GM23338 (cell line): ENCODE data around the genes LANCL2 and SEPTIN14.

DNA sequence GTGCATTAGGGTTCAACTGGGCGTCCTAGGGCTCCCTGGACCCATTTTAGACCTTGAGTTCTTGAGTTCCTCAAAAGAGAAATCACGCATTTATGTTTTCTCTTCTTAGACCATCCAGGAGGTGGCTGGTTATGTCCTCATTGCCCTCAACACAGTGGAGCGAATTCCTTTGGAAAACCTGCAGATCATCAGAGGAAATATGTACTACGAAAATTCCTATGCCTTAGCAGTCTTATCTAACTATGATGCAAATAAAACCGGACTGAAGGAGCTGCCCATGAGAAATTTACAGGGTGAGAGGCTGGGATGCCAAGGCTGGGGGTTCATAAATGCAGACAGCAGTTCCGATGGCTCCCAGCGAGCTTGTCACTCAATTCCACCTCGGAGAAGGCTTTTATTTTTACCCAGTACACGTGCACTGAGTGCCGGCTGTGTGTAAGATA is 124.4 kb downstream of the EGFR start:
- PRO-cap: no peak
- RAMPAGE, long total RNA: no peak

GRCh38 chr7:55254608-55255368 is 110.3 kb upstream of the LANCL2 start:
- PRO-cap: bidirectional peak, plus-strand start at chr7:55255045, minus-strand start at chr7:55254879
- RAMPAGE, long total RNA: no peak

DNA sequence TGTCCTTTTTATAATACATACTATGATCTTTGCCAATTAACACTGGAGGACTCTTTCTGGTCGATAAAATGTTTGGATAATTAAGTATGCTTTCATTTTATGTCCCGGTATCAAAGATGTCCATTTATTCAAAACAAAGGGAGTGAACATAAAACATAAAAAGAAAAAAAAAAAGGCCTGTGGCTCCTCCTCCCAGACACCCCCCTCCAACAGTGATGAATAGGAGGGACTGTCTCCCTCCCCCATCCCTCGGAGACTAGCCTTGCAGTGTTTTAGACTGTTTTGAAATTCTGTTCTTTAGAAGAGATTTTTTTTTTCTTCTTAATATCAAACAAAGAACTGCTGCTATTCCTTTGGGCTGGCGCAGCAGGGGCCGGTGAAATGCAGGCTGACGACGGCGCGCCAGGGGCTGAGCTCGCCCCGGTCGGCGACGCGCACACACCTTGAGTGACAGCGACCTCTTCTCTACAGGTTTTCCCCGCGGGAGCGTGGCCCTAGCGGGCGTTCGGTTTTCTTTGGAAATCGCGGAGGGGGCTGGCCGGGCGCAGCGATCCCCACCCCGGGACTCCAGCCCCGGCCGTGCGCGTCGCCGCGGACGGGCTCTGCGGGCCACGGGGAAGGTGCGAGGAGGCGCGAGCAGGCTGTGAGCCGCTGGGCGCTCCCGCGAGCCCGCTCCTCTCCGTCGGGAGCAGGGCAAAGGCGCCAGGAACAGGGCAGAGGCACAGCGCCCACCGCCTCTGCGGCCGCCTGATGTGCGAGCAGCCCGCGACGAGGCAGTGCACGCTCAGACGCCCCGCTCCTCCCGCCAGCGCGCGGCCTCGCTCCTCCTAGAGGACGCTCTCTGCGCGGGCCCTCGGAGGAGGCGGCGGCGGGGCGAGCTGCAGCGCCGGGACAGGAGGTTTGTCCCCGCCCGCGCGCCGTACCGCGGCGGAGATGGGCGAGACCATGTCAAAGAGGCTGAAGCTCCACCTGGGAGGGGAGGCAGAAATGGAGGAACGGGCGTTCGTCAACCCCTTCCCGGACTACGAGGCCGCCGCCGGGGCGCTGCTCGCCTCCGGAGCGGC is at the start of gene LANCL2:
LANCL2 (plus strand) TSS at position 245 of the 1,064 bp plus-strand sequence.
- PRO-cap: bidirectional peak, plus-strand start outside the sequence, minus-strand start at position 895 of the sequence
- RAMPAGE, long total RNA: no peak

DNA sequence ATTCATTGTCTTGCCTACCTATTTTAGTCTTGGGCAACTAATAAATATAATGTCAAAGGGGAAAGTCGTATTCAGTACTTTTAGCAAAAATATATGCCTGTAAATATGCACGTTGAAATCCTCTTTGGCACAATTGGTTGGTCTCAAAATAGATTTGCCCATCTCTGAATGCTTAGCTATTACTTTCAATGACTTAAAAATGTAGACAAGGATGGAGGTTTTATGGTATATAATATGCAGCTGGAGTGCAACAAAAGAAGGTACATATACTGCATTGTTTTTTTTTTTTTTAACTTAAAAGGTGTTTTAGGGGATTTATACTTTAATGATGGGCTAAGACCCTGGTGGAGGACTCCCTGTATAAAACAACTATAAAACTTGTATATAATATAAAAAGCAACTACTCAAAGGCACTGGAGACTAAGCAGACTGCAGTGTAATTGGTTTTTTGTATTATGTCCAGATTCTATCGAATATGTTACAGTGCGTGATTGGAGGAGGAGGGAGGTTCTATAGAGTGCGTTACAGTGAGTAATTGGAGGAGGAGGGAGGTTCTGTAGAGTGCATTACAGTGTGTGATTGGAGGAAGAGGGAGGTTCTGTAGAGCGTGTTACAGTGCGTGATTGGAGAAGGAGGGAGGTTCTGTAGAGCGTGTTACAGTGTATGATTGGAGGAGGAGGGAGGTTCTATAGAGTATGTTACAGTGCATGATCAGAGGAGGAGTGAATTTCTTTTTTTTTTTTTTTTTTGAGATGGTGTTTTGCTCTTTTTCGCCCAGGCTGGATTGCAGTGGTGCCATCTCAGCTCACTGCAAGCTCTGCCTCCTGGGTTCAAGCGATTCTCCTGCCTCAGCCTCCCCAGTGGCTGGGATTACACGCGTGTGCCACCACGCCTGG is 15.2 kb downstream of the LANCL2 start:
- PRO-cap: no peak
- RAMPAGE, long total RNA: no peak

GRCh38 chr7:55427792-55428683 is 62.9 kb downstream of the LANCL2 start:
- PRO-cap: no peak
- RAMPAGE, long total RNA: no peak

DNA sequence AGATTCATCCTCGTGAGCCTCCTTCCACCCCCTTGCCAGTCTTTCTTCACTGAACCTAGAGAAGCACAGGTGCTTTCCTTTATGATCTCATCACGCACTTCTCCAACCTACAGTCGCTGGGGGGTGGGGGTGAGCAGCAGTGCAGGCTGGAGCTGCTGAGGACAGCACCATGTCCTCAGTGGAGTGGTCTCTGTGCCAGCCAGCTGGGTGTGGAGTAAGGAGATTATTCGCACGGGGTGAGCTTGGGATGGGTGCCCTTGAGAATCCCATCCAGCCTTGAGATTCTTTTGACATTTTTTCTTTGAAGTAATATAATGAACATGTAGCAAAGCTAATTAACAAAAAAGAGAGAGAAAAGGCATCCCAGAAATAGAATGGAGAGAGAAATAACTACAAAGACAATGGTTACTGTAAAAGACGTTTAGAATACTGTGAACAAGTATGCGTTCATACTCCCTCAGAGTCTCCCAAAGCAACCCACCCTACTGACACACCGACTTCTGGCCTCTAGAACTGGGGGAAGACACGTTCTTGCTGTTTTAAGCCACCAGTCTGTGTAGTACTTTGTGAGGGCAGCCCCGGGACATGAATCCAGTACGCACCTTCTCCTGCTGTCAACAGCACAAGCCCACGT is 87.9 kb downstream of the VOPP1 start:
- PRO-cap: no peak
- RAMPAGE, long total RNA: no peak

DNA sequence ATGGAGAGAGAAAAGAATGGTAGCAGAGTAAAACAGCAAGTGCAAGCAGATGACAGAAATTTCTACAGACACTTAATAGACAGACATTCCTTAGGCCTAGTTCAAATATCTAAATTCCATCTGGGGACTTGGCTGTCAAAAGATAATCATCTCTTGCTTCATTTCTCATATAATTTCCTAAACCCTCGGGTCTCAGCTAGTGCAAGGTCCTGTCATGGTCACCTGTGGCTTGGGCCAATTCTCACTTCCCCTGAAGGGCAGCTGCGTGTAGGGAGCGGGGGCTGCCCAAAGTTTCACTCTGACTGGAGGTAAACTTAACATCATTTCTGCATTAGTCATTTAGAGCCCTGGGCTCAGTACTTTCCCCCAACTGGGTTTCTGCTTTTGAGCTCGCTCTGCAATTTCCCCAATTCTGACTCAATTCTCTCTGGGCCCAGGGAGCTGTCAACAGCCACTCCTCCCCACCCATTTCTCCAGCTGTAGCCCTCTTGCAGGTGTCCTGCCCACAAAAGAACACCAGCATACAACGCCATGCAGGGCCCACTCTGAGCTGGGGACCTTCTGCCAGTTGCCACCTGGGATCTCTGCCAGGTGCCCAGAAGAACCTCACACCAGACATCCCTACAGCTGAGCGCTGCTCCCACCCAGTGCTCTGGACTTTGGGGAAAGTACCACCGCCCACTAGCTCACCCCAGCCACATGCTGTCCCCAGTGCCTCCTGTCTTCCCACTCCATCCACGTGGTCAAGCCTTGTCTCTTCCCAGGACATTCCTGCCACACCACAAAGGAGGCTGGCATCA is 38.0 kb downstream of the VOPP1 start:
- PRO-cap: no peak
- RAMPAGE, long total RNA: no peak

GRCh38 chr7:55551177-55551719 is 21.1 kb downstream of the VOPP1 start:
- PRO-cap: no peak
- RAMPAGE, long total RNA: no peak

DNA sequence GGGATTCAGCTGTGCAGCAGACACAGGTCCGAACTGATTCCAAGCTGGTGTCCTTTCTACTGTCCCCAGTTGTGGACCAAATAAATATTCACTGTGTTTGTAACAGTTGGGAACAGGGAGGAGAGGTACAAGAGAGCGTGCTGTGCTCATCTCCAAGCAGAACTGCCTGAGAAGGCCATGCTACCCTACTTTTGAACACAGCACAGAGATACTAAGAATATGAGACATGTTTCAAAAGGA is at the start of gene SEPTIN14:
SEPTIN14 (minus strand) TSS at position 58 of the 240 bp plus-strand sequence.
- PRO-cap: no peak
- RAMPAGE, long total RNA: no peak

DNA sequence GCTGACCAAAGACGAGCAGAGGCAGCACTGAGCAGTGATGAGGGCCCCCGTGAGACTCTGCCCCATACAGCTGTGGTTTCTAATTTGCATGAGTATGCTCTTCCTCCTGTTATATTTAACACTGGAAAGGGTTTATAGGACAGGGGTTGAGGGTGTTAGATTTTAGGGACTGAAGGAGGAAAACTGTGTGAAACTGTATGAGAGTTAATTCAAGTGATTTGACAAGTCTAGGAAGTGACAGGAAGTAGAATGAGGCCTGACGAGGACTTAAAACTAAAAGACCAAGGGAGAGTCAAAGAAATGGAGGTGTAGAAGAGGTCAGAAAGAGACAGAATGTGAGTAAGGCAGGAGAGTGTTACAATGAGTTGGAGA is 23.5 kb upstream of the MRPS17 start:
- PRO-cap: unidirectional peak, plus-strand start at position 295 of the sequence
- RAMPAGE, long total RNA: no peak

- PRO-cap: no peak
- RAMPAGE, long total RNA: no peak
These were observed 48.3 kb upstream of the NUPR2 start for GRCh38 chr7:56164546-56164864.

DNA sequence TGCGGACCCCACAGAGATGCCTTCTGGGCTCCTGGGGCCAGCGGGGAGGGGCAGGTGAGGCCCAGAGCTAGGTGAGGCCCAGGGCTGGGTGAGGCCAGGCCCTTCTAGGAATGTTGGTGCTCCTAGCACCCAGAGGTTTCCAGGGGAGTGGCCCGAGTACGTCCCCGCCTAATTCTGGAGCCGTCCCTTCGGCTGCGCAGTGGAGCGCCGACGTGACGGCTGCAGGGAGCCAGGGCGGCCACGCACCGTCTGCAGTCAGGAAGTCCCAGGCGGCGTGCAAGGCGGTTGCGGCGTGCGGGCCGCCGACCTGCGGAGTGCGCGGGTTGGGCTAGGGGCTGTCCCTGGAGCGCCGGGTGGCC is 58.3 kb upstream of the NUPR2 start:
- PRO-cap: no peak
- RAMPAGE, long total RNA: no peak

DNA sequence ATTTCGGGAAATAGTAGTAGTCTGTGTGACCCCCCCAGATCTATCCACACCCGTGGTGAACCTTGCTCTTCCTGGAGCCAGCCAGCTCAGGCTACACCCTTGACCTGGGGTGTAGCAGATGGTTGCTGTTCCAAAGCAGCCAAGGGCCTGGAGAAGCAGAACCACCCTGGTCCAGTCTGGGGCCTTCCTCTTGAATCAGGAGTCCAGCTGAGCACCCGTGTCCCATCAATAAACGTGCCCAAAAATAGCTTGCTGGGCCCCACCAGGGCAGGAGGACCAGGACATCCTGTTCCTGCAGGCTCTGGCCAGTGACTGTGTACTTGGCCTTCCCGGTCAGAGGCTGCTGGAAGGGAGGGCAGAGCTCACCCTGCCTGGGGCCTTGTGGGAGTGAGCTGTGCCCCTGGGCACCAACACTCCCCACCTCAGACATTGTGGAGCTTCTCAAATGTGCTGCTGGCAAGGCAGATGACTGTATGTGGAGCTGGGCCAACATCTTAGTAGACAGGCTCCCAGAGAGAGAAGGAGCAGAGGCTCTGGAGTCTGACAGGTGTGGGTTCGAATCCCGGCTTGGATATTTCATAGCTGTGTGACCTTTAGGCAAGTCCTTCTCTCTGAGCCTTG is 101.1 kb upstream of the ZNF716 start:
- PRO-cap: no peak
- RAMPAGE, long total RNA: no peak

- PRO-cap: no peak
- RAMPAGE, long total RNA: no peak
These were observed 46.1 kb upstream of the ZNF716 start for GRCh38 chr7:57403790-57404392.

DNA sequence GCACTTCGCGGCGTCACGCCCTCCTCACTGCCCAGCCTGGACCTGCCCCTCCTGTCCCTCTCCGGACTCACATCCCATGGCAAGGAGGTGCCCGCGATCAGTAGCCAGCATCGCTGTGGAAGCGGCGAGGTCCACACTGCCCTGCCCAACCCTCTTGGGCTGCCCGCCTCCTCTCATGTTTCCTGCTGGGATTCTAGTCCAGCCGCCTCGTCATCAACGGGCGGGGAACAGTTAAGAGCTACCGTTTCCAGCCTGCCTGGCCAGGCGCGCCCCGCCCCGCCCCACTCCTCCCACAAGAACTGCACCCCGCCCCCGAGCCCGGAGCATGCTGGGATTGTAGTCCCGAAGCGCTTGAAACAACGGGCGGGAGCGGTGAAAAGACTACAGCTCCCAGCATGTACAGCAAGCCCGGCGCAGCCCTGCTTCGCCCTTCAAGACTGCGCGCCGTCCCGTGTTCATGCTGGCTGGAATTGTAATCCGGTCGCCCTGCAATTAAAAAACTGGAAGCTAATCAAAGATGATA is 930.5 kb upstream of the ZNF722 start:
- PRO-cap: no peak
- RAMPAGE, long total RNA: no peak

DNA sequence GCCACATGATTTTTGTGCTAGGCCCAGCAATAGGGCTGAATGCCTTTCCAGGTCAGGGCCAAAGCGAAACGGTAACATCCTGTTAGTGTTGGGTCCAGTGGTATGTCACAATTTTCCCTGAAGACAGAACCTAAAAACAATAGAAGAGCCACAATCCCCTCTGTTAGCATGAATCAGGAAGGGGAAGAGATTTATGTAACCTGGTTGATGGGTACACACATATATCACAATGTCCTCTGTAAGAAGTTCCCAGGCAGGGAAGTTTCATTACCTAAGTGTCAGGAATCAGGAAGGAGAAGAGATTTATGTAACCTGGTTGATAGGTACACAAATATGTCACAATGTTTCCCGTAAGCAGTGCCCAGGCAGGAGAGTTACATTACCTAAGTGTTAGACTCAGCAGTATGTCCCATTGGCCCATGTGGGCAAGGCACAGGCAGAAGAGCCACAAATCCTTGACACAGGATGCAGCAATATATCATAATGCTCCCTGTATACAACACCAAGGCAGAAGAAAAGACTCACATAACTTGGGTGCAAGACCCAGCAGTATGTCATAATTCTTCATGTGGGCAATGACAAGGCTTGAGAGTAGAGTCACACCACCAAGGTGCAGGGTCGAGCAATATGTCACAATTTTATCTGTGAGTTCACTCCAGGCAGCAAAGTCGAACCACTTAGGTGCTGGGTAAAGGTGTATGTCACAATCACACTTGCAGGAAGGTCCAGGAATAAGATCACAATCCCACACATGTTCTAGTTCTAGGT is 27.9 kb upstream of the ZNF107 start:
- PRO-cap: no peak
- RAMPAGE, long total RNA: no peak

DNA sequence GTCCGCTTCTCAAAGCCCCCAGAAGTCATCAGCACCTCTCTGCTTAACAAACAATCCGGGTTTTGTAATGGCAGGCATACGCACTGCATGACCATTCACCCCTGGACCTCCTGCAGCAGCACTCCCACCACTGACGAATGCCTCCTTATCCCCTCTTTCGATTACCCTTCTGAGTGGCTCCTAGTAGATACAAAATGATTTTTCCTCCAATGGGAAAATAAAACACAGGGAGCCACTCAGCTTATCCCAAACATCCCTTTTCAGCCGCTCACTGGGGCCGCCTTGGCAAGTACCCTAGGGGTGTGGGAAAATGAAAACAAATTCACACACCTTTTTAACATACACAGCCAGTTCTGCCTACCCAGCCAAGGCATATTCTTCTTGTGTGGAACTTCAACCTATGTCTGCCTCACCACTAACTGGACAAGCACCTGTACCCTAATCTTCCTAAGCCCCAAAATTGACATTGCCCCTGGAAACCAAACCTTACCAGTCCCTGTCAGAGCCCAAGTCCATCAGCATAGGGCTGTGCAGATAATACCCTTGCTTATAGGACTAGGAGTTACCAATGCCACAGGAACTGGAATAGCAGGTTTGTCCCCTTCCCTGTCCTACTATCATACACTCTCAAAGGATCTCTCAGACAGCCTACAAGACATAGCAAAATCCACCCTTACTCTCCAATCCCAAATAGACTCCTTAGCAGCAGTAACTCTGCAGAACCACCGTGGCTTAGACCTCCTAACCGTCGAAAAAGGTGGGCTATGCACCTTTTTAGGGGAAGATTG is 19.6 kb downstream of the ZNF107 start:
- PRO-cap: no peak
- RAMPAGE, long total RNA: no peak

DNA sequence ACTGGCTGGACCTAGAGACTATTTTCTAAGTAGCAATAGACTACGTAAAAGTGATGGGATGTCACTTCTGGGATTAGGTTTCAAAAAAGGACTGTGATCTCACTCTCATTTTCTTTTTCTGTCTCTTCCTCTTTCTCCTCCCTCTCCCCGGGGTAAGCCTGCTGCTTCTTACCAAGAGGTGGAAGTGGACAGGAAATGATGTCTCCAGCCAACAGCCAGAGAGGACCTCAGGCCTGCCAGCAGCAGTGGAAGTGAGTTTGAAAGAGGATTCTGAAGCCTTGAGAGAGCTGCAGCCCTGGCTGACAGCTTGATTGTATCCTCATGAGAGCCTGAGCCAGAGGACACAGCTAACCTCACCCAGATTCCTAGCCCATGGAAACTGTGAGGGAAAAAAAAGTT is 30.1 kb upstream of the ERV3-1 start:
- PRO-cap: no peak
- RAMPAGE, long total RNA: no peak

DNA sequence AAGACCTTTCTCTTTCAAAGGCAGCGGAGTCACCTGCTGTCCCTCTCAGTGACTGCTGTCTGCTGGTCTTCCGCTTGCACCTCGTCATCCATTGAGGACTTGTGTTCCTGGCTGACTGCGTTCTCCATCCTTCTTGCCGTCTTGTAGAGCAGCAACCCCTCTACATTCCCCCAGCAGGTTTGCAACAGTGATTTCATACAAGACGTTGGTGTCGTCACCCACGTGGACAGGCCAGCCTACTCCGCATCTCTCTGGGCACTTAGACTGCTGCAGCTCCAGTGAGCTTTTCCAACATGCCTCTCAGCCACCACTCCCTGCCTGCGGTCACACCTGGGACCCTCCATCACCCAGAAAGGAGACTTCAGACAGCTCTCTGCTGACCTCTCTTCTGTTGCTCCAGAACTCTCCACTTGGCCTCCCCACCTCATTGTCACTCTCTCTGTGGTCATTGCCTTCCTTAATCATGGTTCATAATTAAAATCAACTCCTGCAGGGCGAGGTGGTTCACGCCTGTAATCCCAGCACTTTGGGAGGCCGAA is 149.4 kb upstream of the VKORC1L1 start:
- PRO-cap: no peak
- RAMPAGE, long total RNA: no peak

- PRO-cap: no peak
- RAMPAGE, long total RNA: no peak
These were observed 28.9 kb downstream of the GUSB start for GRCh38 chr7:65952988-65953637.